Suprapubic skin (tissue), 4 donors: Measurements from ENCODE around the gene CYSTM1.

- PRO-cap, result no peak
- RAMPAGE, long total RNA, 4 experiments, result no peak in any of the 4 experiments
Measured at GRCh38 chr5:139461692-139462168, 813 bp downstream of the ECSCR start.

DNA sequence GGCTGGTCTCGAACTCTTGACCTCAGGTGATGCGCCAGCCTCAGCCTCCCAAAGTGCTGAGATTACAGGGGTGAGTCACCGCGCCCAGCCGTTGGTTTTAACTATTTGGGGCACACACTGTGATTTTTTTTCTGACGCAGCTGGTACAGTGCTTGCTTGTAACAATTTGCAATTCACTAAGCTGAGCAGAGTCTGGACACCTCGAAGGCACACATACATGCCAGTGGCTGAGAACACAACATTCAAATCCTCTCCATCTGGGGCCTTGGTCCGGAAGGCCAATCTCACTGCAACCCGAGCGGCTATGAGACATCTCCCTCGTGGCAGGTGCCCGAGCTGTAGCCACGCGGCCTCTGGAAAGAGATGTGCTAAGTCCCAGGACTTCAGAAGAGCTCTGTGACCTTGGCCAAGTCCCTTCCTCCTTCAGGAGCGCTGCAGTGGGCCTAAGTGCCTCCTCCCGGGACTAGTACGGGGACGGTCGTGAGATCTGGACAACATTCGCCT, 545 bp upstream of the UBE2D2 start:
- PRO-cap, result no peak
- RAMPAGE, long total RNA, 4 experiments, result no peak in any of the 4 experiments

GRCh38 chr5:139570273-139570743, 9.2 kb downstream of the UBE2D2 start:
- PRO-cap, result no peak
- RAMPAGE, long total RNA, 4 experiments, result start-site peak on the plus strand in 1 of 4 experiments, at chr5:139570535-139570685 at its widest, 25 reads per replicate

DNA sequence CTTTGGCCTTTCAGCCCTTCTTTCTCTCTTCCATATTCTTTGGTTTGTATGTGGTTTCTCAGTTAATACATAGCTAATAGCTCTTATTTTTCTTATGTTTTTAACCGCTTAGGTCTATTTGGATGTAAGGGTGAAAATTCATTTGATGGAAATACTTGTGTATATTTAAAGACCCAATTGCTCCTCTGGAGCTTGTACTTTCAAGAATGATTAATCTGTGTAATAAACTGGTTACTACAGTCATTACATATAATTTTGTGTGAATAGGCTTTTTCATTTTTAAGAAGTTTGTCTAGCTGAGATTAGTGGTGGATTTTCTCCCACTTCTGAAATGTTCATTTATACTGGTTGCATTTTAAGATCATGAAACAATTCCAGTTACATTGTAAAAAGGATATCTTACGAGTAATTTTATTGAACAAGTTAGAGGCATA, 20.7 kb upstream of the CXXC5 start:
- PRO-cap, result no peak
- RAMPAGE, long total RNA, 4 experiments, result no peak in any of the 4 experiments

- PRO-cap, result no peak
- RAMPAGE, long total RNA, 4 experiments, result start-site peak on the plus strand in 1 of 4 experiments, at chr5:139636077-139636194 at its widest, 6 reads per replicate
Measured at GRCh38 chr5:139635554-139636747, 12.2 kb upstream of the CXXC5 start.

- PRO-cap, result no peak
- RAMPAGE, long total RNA, 4 experiments, result no peak in any of the 4 experiments
Measured at GRCh38 chr5:139664397-139665463, 16.6 kb downstream of the CXXC5 start.

DNA sequence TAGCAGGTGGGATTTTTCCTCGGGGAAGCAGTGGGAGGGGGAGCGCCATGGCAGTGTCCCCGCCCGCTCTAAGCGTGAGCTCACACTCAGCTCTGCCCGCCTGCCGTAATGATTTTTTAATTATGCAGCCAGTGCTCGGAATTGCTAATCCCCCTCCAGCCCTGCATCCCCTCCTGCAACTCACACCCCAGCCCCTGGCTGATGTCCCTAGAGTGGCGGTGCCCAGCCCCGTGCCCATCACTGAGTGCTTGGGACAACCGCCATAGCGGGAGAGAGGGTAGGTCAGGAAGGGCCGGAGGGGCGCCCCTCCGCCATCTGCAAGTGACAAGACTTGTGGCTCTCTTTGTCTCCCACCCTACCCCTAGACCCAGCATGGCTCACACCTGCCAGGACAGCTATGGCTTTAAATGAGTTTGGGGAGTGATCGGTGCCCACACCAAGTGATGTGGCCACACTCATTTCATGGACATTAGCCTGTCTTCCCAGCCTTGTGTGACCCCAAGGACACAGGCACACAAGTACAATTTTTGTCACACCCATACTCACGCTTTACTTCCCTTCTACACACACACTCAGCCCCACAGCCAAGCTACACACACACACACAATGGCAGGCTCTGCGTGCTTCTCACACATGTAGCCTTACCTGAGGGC, 21.1 kb downstream of the CXXC5 start:
- PRO-cap, result no peak
- RAMPAGE, long total RNA, 4 experiments, result no peak in any of the 4 experiments

- PRO-cap, result no peak
- RAMPAGE, long total RNA, 4 experiments, result no peak in any of the 4 experiments
Measured at GRCh38 chr5:139670434-139671014, 22.4 kb downstream of the CXXC5 start.

- PRO-cap, result no peak
- RAMPAGE, long total RNA, 4 experiments, result no peak in any of the 4 experiments
Measured at GRCh38 chr5:139676688-139677522, 28.8 kb downstream of the CXXC5 start.

DNA sequence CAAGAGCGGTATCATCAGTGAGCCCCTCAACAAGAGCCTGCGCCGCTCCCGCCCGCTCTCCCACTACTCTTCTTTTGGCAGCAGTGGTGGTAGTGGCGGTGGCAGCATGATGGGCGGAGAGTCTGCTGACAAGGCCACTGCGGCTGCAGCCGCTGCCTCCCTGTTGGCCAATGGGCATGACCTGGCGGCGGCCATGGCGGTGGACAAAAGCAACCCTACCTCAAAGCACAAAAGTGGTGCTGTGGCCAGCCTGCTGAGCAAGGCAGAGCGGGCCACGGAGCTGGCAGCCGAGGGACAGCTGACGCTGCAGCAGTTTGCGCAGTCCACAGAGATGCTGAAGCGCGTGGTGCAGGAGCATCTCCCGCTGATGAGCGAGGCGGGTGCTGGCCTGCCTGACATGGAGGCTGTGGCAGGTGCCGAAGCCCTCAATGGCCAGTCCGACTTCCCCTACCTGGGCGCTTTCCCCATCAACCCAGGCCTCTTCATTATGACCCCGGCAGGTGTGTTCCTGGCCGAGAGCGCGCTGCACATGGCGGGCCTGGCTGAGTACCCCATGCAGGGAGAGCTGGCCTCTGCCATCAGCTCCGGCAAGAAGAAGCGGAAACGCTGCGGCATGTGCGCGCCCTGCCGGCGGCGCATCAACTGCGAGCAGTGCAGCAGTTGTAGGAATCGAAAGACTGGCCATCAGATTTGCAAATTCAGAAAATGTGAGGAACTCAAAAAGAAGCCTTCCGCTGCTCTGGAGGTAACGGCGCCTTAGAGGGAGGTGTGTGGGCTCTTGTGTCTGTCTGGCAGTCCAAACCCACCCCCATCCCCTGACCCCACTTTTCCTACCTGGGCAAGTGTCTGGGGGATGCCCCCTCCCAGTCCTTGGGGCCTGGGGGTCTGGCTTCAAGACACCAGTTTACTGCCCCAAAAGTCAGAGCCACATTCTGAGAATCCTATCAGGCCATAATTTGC, 32.8 kb downstream of the CXXC5 start:
- PRO-cap, result no peak
- RAMPAGE, long total RNA, 4 experiments, result no peak in any of the 4 experiments

GRCh38 chr5:139689479-139690073, 41.4 kb downstream of the CXXC5 start:
- PRO-cap, result no peak
- RAMPAGE, long total RNA, 4 experiments, result no peak in any of the 4 experiments

DNA sequence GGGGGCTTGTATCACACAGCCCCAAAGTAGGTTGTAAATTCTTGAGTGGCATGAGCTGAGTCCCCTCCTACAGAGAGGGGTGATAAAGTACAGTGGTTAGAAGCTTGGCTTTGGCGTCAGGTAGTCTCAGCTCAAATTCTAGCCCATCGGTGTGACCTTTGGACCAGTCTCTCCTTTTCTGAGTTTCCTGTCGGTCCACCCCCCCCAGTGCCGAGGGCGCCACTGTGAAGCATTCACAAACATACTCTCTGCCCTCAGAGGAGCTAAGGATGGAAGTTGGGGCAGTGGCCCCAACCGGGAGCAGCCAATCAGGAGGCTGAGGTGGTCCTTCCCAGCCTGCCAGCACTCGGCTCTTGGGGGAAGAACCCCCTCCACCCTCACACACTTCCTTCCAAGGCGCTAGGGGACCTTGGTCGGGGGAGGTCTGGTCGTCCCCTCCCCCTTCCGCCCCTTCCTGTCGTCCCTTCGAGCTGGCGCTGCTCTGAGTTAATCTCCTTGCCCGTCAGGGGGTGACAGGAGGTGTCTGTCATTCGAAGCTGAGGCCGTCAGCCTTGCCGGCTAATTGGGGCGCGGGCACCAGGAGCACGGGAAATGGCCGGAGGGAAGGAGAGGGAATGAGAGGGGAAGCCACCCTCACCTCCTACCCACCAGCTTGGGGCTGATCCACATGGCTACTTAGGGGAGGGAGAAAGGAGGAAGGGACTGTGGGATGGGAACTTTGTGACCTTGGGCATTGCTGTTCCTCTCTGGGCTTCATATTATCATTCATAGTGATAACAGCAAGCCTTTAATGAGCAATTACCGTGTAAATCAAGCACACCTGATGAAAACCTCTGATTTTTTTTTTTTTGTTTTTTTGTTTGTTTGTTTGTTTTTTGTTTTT, 53.1 kb downstream of the CXXC5 start:
- PRO-cap, result no peak
- RAMPAGE, long total RNA, 4 experiments, result no peak in any of the 4 experiments

DNA sequence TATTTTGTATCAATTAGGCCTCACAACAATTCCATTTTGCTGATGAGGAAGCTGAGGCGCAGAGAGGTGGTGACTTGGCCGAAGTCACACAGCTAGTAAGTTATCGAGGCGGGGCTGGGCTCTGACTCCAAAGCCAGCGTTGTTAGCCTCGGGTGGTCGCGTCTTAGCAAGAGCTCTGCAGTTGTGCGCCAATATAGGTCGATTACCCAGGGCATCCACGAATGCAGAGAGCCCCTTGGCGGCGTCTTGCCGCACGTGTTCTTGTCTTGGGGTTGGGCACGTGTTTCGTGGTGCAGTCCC, 62.2 kb downstream of the CXXC5 start:
- PRO-cap, result no peak
- RAMPAGE, long total RNA, 4 experiments, result no peak in any of the 4 experiments

DNA sequence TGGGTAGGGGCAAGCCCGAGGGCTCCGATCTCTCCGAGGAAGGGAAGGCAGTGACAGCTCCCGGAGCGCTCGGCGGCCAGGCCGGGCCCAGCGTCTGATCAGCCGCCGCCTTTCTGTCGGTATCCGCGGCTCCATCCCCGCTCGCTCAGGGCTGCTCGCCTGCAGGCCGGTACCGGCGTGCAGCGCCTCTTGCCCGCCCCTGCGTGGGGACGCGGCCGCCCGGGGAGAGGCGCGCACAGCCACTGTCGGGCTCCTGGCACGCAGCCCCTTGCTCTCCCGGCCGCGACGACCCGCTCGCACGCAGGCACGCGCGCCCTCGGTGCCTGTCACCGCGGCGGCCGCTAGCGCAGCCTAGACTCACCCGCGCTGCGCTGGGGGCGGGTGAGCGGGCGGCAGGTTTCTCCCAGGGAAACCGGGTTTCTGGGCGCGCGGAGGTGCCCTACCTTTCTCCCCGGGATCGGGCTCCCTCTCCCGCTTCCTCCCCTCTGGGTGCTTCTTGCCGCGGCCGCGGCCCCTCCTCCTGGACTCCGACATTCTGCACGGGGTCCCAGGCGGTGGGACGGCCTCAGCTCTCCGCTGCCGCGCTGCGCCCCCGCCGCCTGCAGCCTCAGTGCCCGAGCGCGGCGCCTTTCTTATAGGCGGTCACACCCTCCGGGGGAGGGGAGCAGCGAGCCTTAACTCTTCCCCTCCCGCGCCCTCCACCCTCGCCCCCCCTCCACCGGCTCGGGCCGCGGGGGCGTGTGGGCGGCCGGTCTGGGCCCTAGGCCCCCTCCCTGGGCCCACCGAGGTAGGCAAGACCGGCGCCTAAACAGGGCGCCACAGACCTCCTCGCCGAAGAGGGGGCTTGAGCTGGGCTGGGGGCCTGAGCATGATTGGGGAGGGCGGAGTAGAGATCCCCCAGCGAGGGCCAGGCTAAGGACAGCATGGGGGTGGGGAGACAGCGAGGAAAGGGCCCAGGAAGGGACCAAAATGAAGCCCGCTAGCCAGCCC, 108.6 kb downstream of the PSD2 start:
- PRO-cap, result unidirectional peak, minus-strand start at position 608 of the sequence
- RAMPAGE, long total RNA, 4 experiments, result start-site peak on the minus strand in 1 of 4 experiments, centred at position 605 of the sequence, 16 reads per replicate

GRCh38 chr5:140084451-140084872, 29.4 kb upstream of the PURA start:
- PRO-cap, result no peak
- RAMPAGE, long total RNA, 4 experiments, result no peak in any of the 4 experiments

DNA sequence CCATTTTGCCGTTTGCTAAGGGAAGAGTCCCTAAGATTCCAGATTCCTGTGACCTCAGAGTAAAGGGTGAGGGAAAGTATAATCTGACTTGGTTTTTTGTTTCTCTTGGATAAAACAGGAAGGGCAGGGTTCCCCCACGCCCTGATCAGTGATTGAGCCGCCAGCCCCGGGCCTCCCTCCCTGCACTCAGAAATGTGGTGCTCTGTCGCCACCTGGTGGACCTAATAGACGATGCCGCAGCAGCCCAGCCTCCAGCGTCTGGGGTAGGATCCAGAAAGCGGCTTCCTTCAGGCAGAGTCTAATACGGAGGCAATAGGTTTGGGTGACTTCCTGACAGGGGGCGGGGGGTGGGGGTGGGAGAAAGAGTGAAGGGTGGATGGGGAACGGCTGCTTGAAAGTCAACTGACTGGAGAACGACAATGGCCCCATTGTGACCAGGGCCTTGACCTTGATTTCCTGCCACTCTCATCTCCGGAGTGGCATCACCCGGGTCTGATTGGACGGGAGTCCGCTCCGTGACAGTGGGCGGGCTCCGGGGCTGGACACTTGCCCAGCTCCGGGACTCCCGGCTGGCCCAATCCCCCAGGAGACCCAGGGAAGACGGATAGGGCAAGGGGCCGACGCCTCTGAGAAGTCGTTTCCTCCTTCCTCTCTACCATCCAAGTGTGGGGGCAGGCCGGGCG, 17.8 kb upstream of the CYSTM1 start:
- PRO-cap, result no peak
- RAMPAGE, long total RNA, 4 experiments, result no peak in any of the 4 experiments

GRCh38 chr5:140174846-140175366, at the start of gene CYSTM1:
Gene CYSTM1, plus strand, starts transcription at chr5:140175188.
- PRO-cap, result bidirectional peak, plus-strand start at chr5:140175264, minus-strand start at chr5:140175017
- RAMPAGE, long total RNA, 4 experiments, result start-site peak on the plus strand in 3 of 4 experiments, at chr5:140175091-140175267 at its widest, 120 to 650 reads per replicate

GRCh38 chr5:140222379-140222883, 47.4 kb downstream of the CYSTM1 start:
- PRO-cap, result no peak
- RAMPAGE, long total RNA, 4 experiments, result no peak in any of the 4 experiments

DNA sequence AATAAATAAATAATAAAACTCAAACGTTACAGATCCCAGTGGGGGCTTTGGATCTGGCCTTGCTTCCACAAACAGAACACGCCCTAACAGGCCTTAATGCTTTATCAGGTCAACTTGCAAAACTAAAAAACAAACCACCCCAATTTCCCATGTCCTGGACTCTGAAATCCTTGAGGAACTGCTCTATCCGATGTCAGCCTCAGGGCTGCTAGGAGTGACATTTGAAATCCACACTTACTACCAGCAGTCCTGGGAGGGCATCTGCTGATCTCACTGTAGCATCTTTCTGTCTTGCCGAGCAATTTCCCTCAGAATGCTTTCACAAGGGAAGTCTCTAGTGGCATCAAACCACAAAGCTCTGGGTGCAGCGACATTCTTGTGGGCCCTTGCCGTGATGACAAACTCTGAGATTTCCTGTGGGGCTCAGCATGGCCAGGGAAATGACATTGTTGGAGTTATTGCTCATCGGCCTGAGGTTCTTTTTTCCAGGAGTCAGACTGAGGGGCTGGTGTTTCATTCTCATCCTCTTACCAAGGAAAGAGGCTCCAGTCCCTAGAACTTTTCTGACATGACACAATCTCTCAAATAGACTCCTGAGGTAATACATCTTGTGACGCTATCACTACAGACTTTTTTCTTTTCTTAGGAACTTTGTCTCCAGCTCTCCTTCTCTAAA, 51.5 kb downstream of the PFDN1 start:
- PRO-cap, result no peak
- RAMPAGE, long total RNA, 4 experiments, result no peak in any of the 4 experiments

GRCh38 chr5:140261711-140262222, 41.1 kb downstream of the PFDN1 start:
- PRO-cap, result no peak
- RAMPAGE, long total RNA, 4 experiments, result no peak in any of the 4 experiments